ENCODE measurements around a stretch of chr22.

- PRO-cap: no peak
These were observed 15.4 kb downstream of the SUN2 start for GRCh38 chr22:38739986-38741191.

DNA sequence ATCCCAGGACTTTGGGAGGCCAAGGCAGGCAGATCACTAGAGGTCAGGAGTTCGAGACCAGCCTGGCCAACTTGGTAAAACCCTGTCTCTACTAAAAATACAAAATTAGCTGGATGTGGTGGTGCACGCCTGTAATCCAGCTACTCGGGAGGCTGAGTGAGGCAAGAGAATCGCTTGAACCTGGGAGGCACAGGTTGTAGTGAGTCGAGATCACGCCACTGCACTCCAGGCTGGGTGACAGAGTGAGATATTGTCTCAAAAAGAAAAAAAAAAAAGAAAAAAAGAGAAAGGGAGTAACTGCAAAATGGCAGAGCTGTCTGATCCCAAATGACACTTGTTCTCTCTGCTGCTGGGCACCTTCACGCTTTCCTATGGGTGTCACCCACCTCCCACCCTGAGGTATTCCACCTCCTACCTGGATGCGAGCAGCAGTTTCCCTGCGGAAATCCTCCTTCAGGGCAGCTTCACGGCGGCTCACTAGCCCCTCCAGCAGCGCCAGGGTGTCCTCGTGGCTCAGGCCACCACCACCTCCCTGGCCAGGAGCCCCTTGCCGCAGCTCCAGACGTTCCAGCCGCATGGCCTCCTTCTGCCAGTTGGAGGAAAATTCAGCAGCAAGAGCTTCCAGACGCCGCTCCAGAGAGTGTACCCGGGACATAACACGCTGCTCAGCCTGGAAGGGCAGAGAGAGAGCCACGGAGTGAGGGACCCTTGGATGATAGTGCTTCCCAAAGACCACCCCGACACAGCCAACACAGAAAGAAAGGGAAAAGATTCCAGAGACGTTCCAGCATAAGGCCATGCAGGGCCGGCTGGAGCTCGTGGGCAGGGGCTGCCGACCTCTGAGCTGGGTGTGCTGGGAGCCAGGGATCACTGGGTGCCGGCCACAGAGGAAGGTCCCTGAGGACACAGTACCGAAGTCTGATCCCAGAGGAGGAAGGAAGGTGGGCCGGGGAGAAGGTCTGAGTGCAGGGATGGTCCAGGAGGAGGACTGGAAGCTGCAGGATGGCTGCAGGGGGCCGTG lies 13.6 kb downstream of the SUN2 start:
- PRO-cap: no peak

DNA sequence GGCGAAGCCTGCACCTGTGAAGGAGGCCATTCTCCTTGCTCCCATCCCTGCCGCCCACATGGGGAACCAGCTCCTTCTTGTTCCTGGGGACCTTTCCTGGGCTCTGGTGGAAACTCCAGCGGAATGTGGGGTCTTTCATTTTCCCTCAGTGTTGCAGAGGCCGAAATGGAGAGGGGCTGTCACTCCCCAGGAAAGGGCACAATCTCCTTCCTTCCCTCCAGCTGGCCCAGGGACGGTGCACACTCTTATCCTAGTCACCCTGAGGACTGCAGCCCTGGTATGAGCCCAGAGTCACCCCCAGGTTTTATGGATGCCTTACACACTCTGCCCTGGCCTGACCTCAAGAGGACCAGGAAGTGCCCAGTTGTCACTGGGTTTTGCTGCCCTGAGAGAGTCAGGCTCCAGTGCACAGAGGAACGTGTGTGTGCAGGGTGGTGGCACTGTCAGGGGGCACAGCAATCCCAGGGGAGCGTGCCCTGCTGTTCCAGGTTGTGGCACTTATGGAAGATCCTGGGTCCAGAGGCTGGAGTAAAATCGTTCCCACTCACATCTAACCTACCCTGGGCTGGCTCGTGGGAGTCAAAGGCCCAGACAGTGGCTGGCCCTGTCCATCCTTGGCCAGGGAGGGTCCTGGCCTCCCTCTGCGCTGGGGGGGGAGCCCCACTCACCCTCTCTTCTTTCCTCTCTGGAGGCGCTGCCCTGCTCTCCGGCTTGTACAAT lies 7.5 kb downstream of the APOBEC3A start:
- PRO-cap: unidirectional peak, plus-strand start at position 426 of the sequence; unidirectional peak, plus-strand start at position 515 of the sequence

GRCh38 chr22:38966243-38966442 lies 8.7 kb downstream of the APOBEC3A start:
- PRO-cap: no peak

GRCh38 chr22:38980748-38981168 lies 1.4 kb upstream of the APOBEC3B start:
- PRO-cap: no peak

DNA sequence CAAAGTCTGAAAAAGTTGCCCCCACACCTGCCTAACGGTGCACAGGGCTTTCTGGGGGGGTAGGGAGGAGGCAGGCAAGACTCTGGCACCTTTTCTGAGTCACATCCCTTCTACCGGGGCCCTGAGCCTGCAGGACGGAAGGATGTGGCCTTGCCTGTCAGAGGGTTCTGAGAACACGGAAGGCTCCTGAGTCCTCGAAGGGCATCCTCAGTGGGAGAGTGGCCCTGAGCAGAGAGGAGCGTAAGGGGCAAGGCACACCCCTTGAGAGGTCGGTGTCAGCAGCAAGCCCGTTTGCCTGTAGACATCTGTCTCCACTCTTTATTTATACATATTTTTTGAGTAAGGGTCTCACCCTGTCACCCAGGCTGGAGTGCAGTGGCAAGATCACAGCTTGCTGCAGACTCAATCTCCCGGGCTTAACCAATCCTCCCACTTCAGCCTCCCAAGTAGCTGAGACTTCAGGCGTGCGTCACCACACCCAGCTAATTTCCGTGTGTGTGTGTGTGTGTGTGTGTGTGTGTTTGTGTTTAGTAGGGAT lies 6.1 kb upstream of the APOBEC3H start:
- PRO-cap: unidirectional peak, plus-strand start at position 210 of the sequence

DNA sequence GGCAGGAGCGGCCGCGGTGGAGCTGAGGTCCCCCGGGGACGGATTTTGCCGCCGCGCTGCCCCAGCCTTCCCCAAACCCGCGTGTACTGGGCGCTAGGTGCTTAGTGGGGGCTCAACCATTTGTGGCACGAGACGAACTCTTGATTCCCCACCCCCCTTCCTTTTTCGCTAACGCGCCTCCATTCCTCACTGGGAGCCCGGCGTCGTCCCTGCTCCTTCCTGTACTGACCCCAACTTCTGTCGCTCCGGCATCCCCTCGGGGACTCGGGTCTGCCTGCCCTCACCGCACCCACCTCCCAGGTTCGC lies 793 bp upstream of the CBX7 start:
- PRO-cap: no peak

GRCh38 chr22:39240558-39241385 lies 4.0 kb downstream of the PDGFB start:
- PRO-cap: no peak

- PRO-cap: no peak
These were observed 25.4 kb upstream of the PDGFB start for GRCh38 chr22:39270226-39270612.

GRCh38 chr22:39282548-39283295 lies 36.7 kb downstream of the RPL3 start:
- PRO-cap: no peak

DNA sequence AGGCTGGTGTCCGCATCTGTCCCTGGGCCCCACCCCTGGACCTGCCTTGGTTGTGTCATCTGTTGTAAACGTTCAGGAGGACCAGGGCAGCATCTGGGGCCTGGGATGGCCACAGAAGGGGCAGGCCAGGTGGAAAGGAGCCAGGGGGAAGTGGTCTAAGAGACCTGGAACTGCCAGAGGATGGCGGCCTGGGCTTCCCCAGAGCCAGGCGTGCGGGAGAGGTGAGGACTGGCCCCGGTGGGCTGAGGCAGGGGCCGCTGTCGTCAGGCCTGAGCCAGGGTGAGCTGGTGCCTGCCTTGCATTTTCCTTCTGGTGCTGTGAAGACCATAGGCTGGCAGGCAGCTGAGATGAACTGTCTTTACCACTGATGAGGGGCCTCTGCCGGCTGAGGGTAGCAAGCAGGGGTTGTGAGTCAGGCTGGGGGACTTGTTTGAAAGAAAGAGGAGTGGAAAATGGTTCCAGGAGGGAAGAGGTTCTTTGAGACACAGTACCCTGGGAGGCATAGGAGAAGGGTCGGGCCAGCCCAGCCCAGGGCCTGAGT lies 26.0 kb upstream of the MGAT3 start:
- PRO-cap: no peak

DNA sequence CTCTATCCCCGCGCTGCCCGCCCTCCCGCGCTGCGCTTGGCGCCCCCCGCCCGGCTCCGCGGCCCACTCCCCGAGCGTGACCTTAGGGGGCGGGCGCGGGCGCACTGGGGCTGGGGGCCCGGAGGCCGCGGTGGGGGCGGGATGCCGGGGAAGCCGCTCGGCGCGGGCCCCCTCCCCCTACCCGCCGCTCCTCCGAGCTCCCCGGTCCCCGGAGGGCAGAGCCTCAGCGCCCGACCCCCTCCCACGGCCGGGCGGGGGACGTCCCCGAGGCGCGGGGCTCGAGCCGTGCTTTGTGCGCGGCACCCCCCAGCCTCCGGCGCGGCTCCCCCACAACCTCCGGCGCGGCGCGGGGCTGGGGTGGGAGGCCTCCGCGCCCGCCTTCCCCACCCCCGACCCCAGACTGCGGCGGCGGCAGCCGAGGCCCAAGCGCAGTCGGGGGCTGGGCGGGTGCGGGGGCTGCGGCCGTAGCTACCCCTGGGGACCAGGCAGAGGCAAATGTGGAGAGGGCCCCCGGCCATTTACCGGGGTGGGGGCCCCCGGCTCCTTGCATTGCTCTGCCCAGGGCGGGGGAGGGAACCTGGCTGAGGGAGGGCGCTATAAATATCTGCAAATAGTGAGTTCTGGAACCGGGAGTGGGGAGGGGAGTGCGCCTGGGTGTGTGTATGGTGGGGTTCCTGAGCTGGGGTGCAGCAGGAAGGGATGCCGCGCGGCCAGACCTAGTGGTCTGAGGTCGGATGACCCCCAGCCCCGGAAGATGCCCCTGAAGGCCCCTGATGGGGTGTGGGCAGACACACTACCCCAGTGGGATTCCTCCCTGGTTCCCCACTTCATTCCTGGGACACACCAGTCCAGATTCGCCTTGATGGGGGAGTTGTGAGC lies 1.0 kb downstream of the MGAT3 start:
- PRO-cap: no peak

GRCh38 chr22:39472357-39473448 lies 15.9 kb downstream of the MGAT3 start:
- PRO-cap: no peak

DNA sequence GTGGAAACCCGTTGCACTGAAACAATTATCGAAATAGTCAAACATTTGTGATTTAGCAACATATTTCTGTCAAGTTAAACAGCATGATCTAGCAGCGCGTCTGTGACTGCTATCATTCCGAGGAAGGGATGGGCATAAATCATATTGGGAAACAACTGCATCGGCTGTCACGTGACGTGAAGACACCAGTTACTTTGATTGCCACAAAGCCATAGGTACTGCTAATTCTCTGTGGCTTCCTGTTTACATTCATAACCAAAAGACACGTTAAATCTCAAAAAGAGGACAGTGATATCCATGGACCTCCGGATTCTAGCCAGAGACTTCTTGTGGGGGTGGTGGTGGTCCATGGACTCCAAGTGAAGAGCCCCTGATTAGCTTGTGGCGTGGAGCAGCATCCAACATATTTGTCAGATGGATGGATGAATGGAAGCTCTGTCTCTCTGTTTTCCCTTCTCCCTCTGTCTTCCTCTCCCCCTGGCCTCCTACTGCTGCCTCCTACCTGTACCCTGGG lies 87.9 kb downstream of the CACNA1I start:
- PRO-cap: no peak

- PRO-cap: no peak
These were observed 15.1 kb downstream of the FAM83F start for GRCh38 chr22:40009794-40010361.

DNA sequence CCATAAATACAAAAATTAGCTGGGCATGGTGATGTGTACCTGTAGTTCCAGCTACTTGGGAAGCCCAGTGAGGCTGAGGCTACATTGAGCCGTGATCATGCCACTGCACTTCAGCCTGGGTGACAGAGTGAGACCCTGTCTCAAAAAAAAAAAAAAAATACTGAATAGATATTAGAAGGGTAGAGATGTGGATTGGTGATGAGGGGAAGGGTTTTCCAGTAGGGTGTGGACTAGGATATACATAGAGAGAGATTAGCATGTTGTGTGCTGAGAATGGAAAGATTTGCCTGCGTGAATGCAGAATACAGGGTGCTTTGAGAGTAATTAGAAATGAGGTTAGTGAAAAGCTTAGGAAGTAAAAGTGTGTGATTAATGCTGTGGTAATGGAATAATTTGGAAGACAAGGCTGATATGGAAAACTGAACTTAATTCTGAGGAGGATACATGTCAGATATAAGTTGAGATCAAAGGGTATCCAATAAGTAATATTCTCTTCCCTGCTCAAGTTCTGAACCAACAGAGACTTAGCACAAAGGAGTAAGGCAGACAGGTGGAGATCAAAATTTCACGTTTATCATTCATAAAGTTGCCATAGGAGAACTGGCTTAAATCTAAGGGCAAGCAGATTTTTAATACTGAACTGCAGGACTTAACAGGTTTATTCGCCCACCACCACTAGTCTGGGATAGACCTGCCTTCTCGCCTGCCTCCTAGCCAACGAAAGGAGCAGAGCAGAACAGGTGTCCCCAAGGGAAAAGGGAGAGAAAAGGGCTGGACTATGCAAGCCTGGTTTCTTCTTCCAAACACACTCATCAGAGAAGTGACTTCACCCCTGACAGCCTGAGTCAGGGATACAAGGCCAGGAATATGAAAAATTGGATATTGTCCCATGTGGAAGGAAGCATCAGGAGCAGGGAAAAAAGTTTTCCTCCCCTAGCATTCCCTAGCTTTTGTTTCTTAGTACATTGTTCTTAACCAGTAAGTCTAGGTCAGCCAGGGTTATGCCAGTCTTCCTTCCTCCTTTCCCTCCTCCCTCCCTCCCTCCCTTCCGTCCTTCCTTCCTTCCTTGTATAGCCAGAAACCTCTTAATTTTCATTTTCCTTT lies 57.2 kb upstream of the TNRC6B start:
- PRO-cap: no peak

DNA sequence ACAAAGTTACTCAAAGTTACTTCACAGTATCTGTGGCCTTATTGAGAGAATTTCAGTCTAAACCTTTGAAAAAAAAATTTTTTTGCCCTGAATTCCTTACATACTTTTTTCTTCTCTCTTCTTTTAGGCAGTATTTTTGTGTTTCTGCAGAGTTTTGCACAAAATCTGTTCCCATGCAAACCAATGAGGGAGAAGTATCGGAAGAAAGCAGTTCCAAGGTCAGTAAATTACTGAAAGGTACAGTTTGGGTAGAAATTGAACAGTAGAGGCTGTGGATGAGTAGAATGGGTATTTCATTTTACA lies 52.1 kb upstream of the TNRC6B start:
- PRO-cap: no peak

DNA sequence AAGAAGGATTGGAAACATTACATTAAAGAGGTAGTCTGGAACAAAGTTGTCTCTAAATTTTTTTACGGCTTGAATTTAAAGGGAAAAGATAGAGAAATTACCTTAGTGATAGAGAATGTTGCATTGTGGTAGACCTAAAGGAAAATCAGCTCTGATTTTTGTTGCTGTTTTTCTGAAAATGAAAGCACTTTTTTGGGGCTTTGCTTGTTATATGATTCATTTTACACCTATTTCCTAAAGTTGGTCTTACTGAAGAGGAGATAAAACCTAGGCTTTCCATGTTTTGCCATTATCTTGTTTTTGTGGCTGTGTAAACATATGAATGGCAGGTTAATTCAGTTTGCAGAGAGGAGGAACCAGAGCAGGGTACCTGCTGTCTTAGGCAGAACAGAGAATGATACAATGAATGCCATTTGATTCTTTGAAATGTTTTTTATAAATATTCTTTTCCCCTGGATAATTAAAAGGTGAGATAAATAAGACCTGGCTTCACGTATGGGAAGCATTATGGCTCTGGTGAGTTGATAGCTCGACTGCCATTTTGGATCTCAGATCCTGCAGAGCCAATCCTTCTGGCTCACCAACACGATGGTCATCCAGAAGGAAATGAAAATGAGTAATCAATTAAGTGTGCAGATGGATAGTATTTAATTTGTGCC lies 2.4 kb downstream of the TNRC6B start:
- PRO-cap: no peak

DNA sequence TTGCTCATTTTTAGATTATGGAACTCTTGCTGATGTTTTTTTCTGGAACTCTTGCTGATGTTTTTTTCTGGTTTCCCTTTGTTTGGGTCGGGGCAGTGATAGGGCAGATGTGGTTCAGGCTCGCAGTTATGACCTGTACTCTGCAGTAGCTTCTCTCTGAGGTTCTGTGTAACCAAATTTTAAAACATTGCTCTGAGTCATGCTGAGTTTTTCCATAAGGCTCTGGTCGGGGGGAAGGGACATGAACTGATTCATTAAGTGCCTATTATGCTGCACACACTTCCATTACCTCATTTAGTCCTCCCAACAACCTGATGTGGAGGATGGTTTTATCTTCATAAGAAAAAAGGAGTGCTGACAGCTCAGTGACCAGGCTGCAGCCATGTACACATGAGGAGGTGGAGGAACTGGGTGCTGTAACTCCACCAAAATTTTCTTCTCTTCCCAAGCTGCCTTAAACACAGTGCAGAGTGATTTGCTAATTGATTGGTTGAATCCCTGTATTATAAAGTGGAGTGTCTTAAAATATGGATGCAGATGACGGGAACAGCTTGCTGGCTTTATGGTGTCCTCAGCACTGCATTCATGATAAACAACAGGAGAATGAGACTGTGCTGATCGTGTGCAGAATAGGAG lies 19.0 kb downstream of the TNRC6B start:
- PRO-cap: no peak

DNA sequence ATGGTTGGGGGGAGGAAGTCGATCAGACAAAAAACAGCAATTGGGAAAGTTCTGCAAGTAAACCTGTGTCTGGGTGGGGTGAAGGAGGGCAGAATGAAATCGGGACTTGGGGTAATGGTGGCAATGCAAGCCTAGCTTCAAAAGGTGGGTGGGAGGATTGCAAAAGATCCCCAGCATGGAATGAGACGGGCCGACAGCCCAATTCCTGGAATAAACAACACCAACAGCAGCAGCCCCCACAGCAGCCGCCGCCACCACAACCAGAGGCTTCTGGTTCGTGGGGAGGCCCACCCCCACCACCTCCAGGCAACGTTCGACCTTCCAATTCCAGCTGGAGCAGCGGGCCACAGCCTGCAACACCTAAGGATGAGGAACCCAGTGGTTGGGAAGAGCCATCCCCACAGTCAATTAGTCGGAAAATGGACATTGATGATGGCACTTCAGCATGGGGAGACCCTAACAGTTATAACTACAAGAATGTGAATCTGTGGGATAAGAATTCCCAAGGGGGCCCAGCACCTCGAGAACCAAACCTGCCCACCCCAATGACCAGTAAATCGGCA lies 79.7 kb upstream of the ADSL start:
- PRO-cap: no peak

Measured in neutrophil (primary cell).